GM23338 (cell line): ENCODE measurements around the gene PTRH1.

- PRO-cap, result no peak
- RAMPAGE, long total RNA, result no peak
These were observed 90.1 kb upstream of the LMX1B start for GRCh38 chr9:126523465-126524168.

- PRO-cap, result no peak
- RAMPAGE, long total RNA, result no peak
These were observed 90.9 kb downstream of the LMX1B start for GRCh38 chr9:126704629-126705080.

DNA sequence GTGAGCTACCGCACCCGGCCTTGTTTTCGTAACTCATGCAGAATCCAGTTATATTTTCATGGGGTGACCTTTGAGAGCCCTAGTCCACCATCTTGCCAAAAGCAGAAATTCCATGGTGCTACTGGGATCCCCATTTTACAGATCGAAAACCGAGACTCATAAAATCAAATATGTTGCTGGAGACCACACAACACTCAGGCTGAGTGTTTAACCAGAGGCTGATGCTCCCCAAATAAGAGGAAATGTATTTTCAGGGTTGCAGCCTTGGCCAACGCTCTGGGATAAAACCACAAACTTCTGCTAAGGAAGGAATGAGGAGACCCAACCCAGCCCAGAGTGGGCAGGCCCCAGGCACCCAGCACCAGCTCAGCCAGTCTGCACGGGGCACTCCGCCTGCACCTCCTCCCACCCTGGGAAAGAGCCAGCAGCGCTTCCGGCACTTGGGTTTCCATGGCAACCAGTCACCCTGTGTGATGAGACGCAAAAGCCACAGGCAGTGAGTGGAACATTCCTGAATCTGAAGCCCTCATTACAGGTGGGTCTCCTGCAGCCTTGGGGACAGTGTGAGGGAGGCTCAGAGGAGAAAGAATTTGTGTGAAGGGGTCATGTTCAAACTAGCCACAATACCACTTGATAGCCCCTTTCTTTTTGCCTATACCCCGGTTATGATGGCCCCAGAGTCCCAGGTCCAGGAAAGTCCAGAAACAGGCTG is 85.3 kb upstream of the ZBTB43 start:
- PRO-cap, result unidirectional peak, minus-strand start at position 143 of the sequence; bidirectional peak, plus-strand start at position 529 of the sequence, minus-strand start at position 377 of the sequence
- RAMPAGE, long total RNA, result no peak

- PRO-cap, result no peak
- RAMPAGE, long total RNA, result no peak
These were observed 4.6 kb upstream of the ANGPTL2 start for GRCh38 chr9:127126956-127127490.

GRCh38 chr9:127130986-127132103 is 8.9 kb upstream of the ANGPTL2 start:
- PRO-cap, result no peak
- RAMPAGE, long total RNA, result no peak

GRCh38 chr9:127141131-127141717 is 18.8 kb upstream of the ANGPTL2 start:
- PRO-cap, result no peak
- RAMPAGE, long total RNA, result no peak

DNA sequence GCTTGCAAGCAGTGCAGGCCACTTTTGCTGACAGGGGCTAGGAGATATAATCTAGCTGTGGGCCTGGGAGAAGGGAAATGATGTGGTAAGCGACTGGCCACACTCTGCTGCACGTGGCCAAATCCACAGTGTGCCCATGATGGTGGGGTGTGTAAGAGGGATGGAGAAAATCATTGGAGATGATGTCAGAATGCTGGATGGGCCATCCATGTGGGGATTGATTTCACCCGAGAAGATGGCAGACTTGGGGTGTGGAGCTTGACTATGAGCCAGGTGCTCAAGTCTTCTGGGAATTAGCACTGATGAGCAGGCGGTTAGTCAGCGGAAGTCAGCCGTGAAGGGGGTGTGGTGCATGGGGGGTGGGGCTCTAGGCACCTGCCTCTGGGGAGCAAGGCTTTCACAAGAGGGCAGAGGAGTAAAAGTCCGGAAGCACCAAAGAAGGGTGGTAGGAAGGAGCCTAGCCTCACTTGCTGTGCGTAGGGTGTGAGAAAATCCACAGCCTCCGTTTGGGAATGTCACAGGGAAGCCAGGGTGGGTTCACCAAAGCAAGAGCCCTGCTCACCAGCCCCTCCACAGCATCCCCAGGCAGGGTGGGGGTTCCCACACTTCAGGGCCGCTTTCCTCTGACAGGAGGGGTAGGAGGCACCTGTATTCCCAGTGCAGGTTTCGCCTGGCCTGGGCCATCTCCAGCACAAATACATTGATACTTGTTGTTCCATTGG is 44.4 kb upstream of the ANGPTL2 start:
- PRO-cap, result no peak
- RAMPAGE, long total RNA, result no peak

DNA sequence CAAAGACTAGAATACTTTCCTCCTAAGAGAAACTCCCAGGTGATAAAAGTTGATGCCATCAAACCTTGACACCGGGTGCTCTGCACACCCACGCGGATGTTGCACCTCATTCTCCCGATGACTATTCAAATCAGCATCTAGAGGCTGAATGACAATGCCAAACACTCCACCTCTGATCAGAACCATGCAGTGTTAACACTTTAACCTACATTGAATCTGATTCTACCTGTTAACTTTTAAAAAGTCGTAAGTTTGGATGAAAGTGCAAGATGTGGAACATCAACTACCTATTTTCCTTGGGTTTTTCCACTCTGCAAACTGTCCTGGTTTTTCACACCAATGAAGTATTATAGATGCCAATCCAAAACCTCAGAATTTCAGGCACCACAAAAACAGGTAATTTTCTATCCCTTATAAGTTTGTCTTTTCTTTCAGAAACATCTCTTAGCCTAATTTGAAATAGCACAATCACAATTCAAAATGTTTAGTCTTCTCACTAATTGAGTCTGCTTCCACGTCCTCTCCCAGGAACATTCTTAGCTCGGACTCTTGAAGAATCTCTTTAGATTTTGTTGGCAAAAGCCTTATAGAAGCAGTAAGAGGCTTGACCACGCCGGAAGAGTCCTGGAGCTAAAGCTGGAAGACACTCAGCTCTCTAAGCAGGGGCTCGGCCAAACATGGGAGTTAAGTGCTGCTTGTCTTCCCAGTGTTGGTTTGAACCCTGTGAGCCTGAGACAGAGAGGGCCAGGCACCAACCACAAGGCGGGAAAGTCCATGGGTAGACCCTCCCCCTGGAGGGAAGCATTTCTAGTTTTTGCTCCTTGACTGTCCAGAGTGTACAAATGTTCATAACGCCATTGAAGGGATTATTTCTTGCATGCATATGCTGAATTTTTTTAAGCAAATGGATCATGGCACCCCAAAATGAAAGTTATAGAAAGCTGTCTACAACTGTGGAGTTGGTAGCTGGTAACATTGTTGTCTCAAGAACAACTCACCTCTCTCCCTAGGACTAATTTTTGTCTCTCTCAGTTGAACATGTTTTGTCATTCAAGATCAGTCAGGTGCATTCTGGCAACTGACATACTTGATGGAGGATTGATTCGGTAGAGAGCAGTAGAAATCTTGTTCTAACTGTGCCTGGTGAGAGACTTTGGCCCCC is 43.7 kb upstream of the GARNL3 start:
- PRO-cap, result no peak
- RAMPAGE, long total RNA, result no peak

DNA sequence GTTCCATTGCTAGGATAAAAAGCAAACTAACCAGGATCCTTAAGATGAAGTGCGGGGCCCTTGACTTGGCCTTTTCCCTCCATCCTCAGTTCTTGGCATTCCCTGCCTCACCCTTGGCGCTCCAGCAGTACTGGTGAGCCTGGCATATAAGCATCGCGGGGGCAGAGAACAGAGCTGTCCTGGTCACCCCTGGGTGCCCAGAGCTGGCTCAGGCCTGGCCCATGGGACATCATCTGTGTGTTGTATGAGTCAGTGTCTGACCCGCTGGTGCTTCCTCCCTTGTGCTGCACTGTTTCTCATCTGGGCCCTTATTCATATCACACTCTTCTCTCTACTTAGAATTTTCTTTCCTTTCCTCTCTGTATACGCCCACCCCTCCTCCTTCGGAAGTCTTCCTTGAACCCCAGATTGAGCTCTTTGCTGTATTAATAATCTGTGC is 38.3 kb upstream of the GARNL3 start:
- PRO-cap, result no peak
- RAMPAGE, long total RNA, result no peak

DNA sequence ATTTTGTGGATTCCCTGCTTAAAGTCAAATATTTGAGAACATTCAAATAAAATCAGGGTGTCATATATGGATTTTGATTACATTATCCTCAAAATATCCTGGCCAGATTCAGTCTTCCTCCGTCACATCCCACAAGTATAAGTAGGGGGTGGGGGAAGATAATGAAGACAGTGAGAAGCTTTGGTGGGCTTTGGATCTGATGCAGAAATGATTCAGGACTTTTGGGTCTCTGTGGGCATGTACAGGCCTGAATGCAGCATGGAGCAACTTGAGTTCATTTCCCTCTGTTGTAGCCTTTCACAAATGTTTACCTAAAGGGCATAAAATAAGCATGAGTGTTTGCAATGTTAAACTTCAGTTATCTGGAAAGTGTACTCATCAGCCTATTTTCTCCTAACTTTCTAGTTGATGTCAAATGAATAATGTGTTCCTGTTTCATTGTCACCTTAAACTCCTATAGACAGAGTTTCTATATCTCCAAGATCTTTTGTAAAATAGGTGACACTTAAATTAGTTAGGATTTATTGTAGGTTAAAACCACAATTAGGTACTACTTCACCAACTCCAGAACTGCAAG is 39.2 kb downstream of the GARNL3 start:
- PRO-cap, result no peak
- RAMPAGE, long total RNA, result no peak

- PRO-cap, result no peak
- RAMPAGE, long total RNA, result no peak
These were observed 60.3 kb upstream of the SLC2A8 start for GRCh38 chr9:127336771-127337038.

DNA sequence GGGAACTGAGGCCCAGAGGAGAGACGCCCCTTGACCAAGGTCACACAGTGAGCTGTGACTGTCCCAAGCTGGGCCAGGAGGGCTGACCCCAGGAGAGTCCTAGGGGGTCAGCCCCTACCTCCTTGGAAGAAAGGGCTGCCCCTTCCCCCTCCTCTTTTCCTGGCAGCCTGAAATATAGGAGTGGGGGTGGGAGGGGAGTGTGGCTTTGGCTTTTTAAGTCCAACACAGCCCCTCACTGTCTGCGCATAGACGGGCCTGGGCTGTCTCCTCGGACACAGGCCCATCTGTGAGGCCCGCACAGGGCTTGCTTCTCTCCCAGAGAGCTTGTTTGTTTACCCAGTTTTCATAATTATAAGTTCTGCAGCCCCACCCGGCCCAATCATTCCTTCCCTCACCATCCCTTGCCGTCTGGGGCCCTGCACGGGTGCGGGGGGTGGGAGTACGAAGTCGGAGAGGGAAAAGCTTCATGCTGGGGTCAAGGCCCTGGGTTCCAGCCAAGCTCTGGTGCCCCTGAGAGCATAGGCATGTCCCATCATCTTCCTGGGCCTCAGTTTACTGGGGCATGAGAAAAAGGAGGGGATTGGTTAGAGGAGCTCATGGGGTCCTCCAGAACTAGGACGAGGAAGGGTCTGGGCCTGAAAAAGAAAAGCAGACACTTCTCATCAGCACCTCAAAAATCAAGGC is 10.8 kb downstream of the NIBAN2 start:
- PRO-cap, result no peak
- RAMPAGE, long total RNA, result no peak

- PRO-cap, result no peak
- RAMPAGE, long total RNA, result no peak
These were observed 816 bp downstream of the NIBAN2 start for GRCh38 chr9:127568016-127568498.

DNA sequence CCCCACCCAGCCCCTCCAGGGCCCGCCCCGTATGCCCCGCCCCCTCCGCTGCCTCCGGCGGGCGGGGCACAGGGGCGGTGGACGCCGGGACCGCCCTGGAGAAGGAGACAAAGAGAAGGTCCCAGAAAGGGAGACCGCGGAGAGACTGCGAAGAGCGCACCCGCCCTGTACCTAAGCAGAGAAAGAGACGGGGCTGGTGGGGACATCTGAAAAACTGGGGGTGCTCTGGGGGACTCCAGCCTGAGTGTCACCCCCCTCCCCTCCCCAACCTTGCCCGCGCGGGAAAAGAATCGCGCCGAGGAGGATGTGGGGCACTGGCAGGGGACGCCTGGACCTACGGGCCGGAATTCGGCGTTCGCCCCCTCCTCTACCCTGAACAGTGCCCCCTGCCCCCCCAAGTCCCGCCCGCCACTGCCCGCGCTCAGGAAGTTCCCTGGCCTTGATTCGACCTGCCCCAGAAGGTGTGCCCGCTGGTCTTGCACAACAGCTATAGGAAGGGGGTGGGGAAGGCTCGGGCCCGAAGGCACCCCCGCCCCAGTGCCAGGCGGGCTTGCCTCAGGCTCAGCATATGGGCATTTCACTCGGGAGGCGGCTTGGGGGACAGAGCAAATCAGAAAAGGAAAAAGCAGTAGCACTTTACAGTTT is 485 bp upstream of the NIBAN2 start:
- PRO-cap, result bidirectional peak, plus-strand start at position 110 of the sequence, minus-strand start outside the sequence; bidirectional peak, plus-strand start at position 580 of the sequence, minus-strand start at position 369 of the sequence
- RAMPAGE, long total RNA, result no peak

DNA sequence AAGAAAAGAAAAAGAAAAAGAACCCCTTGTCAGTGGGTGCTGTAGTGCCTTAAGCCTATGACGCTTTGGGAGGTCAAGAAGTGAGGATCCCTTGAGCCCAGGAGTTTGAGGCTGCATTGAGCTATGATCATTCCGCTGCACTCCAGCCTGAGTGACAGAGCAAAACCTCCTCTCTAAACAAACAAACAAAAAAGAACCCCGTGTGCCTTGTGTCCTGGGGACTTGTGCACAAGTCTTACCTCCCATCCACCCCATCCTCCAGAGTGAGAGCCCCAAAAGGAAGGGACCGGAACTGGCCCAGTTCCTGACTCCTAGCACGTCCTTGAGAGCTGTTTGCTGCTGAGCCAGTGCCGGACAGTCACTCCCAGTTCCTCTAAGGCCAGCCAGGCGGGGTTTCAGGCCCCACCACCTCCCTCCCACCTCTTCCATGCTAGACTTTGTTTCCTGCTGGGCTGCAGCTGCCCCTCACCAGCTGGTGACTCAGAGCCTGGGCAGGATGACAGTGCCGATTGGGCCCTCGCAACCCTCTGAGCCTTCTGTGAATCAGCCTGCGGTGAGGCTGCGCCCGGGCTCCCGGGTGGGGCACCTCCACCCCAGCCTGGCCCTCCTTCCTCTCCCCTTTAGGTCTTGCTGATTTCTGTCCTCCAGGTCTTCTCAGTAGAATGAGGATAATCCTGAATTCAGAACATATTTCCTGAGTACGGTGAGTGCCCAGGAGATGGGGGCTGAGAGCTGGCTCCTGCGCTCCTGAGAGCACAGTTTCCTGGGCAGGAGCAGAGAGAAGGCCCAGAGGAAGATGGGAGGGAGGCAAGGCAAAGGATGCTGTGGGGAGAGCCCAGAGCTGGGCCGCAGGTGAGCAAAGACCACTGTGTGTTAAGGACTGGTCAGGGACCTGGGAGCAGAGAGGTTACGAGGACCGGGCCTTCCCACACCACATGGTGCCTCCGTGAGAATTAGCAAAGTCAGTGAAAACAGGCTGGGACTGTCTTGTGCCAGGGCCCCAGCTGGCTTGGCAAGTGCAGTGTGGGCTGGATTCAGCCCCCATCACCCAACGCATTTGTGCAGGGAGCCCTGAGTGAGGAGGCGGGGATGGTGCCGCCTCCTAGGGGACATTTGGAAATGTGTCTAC is 10.2 kb upstream of the NIBAN2 start:
- PRO-cap, result bidirectional peak, plus-strand start at position 499 of the sequence, minus-strand start at position 291 of the sequence
- RAMPAGE, long total RNA, result no peak

- PRO-cap, result bidirectional peak, plus-strand start at chr9:127715784, minus-strand start at chr9:127715660; bidirectional peak, plus-strand start at chr9:127716114, minus-strand start at chr9:127715985
- RAMPAGE, long total RNA, result no peak
These were observed at the start of gene PTRH1 for GRCh38 chr9:127715339-127716390. Gene PTRH1, minus strand, starts transcription at chr9:127715663.

DNA sequence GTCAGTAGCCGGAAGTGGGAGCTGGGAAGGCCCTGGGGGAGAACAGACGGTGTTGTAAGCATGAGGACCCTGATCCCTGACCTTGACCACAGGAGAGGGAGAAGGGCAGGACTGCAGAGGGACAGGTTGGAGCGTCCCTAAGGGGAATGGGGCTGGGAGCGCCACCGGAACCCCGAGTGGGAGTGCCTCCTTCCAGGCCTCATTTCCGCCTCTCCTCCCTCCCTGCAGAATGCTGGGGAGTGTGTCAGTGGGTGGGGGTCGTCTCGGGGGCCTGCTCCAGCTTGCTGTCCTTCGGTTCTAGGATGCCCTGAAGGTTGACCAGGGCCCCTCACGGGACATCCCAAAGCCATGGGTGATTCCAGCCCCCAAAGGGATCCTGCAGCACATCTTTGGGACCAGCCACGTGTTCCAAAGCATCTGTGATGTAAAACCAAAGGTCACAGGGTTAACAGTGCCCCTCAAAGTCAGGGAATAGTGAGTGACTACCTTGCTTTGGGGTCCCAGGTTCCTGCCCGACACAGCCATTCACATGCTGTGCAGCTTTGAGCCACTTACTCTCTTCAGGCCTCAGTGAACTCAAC is 754 bp downstream of the TTC16 start:
- PRO-cap, result no peak
- RAMPAGE, long total RNA, result no peak

- PRO-cap, result no peak
- RAMPAGE, long total RNA, result no peak
These were observed 6.3 kb downstream of the FPGS start for GRCh38 chr9:127808809-127809471.

DNA sequence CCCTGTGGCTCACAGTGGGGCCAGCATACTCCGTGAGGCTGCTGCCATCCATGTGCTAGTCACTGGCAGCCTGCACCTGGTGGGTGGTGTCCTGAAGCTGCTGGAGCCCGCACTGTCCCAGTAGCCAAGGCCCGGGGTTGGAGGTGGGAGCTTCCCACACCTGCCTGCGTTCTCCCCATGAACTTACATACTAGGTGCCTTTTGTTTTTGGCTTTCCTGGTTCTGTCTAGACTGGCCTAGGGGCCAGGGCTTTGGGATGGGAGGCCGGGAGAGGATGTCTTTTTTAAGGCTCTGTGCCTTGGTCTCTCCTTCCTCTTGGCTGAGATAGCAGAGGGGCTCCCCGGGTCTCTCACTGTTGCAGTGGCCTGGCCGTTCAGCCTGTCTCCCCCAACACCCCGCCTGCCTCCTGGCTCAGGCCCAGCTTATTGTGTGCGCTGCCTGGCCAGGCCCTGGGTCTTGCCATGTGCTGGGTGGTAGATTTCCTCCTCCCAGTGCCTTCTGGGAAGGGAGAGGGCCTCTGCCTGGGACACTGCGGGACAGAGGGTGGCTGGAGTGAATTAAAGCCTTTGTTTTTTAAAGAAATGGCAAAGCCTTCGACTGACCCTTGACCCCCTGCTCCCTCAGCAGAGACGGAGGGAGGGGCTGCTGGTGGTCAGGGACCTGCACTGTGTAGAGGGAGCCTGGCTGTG is 10.9 kb downstream of the FPGS start:
- PRO-cap, result no peak
- RAMPAGE, long total RNA, result no peak

DNA sequence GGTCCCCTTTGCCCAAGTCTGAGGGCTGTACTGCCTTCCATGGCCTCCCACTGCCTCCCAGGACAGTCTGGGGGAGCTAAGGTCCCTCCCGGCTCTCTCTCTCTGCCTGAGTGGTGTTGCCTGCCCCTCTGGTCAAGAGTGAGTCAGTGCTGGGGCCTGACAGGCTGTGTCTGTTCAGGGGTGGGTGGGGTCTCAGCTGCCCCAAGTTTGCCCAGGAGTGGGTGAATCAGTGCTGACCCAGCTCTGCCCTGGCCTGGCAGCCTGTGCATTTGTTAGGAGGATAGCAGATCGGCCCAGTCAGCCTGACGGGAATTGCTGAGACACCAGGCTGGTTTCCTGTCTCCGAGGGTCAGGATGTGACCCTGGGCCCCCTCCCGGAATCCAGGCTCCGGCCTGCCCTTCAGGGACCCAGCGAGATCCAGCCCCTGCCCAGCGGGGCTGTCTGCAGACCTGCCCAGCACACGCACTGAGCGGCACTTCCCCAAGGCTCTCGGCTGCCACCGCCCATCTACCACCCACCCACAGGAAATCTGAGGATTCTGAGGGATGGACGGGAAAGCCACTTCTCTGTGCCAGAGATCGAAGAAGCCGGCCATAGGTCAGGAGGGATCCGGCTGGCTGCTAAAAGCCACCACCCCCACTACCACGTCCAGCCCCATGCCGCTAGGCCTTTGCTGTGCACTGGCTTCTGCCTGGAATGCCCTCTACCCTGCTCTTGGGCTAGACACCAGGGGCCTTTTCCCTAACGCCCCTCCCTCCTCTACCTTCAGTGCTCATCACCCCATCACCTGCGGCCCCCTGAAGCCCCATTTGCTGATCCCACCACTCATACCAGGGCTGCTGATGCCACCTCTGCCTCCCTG is 15.8 kb downstream of the ENG start:
- PRO-cap, result no peak
- RAMPAGE, long total RNA, result no peak